Foreskin fibroblast (primary cell): ENCODE measurements around a stretch of chr4.

DNA sequence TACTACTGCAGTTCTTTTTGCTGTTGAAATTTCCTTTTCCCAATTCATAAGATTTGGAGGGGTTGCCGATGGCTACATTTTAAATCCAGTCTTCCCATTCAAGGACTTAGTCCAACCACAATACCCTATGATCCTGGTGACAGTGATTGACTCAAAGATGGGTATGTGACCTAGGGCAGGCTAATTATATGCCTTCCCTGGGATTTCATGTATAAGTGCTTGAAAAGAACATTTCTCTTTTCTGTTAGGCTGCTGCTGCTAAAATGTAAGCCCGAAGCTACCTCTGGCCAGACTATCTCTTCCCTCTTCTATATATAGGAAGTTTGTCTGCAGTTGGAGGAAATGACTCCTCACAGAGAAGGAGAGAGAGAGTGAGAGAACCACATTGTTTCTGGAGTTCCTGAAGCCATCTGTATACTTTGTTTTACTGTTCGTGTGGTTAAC lies 112.3 kb downstream of the TMA16 start:
- RRBS = no CpG with 5 or more reads among the region's 3 CpGs

DNA sequence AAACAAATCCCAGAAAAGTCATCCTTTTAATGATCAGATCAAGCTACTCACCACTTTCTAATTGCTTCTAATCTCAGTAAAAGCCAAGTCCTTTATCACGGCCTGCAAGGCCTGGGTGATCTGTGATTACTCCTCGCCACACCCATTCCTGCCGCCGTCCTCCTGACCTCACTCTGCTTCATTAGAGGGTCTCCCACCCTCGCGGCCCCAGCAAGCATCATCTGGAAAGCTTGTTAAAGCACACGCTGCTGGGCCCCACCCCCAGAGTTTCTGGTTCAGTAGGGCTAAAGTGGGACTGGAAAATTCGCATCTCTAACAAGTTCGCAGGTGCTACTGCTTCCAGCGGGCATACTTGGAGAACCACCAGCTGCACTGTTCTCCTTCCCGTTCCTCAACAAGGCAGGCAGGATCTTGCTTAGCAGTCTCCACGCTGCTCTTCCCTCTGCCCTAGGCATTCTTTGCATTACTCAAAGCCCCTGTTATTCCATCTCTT lies 949 bp upstream of the KLHL2 start:
- RRBS = no CpG with 5 or more reads among the region's 12 CpGs

DNA sequence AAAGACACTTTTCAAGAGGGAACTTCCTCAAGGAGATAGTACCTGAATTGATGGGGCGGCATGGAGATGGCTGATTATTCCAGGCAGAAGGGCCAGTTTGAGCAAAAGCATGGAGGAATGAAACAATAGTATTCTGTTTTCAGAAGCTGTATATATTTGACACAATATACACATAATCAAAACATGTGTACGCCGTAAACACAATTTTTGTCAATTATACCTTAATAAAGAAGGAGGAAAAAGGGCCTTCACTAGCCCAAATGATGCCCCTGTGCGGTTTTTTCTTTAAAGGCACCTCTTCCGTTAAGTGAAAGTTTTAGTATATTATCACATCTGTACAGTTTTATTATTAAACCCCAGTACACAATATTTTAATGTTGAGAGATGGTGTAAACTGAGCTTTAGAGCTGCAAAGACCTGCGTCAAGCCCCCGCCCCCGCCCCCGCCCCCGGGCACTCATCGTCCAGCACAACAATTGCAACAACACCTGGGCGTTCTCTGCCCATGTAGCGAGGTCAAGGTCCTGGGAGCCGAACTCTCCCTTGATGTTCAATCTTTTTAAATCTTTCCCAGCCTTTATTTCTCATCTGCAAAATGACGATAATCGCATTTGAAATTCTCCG lies 896 bp upstream of the MSMO1 start:
- RRBS = no CpG with 5 or more reads among the region's 17 CpGs

DNA sequence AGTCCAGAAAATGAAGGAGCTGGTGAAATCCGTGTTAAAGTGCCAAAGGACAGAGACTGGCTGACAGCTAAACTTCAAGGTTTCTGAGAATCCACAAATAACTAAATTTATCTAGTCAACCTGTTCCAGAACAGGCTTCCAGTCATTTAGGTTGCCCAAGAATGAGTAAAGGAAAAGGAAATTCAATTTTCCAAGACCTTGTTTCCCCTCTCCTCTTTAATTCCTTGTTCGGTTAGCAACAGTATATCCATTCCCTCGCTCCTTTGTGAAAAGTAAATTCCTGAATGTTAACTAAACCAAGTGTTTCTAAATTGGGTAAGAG lies 1.0 kb downstream of the MSMO1 start:
- RRBS = no CpG with 5 or more reads among the region's 3 CpGs

GRCh38 chr4:165467587-165467889 lies 88.7 kb downstream of the CPE start:
- RRBS = no CpG with 5 or more reads among the region's 5 CpGs

DNA sequence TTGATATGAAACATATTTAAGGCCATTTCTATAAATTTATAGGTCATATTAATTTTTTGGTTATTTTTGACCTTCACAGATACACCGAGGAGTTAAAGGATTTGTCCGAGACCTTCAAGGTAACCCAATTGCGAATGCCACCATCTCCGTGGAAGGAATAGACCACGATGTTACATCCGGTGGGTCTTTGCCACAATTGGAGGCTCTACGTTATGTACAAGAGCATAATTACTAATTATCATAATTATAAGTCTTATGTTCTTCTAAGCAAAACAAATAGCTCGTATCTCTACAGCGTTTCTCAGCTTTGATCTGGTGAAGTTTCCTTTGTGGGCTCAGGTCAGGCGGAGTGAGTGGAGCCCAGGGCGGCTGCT lies 114.3 kb downstream of the CPE start:
- RRBS = no CpG with 5 or more reads among the region's 11 CpGs

GRCh38 chr4:166481418-166481822 lies 608.4 kb downstream of the TLL1 start:
- RRBS = no CpG with 5 or more reads among the region's 3 CpGs

- RRBS = no CpG with 5 or more reads among the region's 3 CpGs
Measured at GRCh38 chr4:168560005-168560650, 63.3 kb downstream of the PALLD start.

GRCh38 chr4:168758245-168758680 lies 251.8 kb downstream of the CBR4 start:
- RRBS = no CpG with 5 or more reads among the region's 3 CpGs

- RRBS = no CpG with 5 or more reads among the region's 4 CpGs
Measured at GRCh38 chr4:168925993-168926690, 83.9 kb downstream of the CBR4 start.

DNA sequence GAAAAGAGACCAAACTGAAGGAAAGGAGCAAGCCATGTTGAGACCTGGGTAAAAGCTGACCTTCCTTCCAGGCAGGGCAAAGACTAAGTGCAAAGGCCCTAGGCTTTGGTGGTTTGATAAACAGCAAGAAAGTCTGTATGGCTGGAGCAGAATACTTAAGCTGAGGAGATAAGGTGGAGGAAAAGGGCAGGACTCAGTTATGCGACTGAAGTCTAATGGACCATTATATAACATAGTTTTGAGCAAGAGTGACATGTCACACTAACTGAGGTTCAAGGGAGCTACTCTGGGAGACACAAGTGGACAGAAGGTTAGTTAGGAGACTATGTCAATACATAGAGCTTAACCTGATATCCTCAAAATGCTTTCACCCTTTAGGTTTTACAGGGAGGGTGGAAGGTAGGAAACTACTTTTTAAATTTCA lies 19.9 kb downstream of the SH3RF1 start:
- RRBS = no CpG with 5 or more reads among the region's 1 CpG

- RRBS = 2% methylated on average over 24 of the region's 54 CpGs
Measured at GRCh38 chr4:169269834-169270724, 677 bp downstream of the SH3RF1 start.

- RRBS = no CpG with 5 or more reads among the region's 2 CpGs
Measured at GRCh38 chr4:169618408-169618709, 2.0 kb upstream of the CLCN3 start.

GRCh38 chr4:169621574-169622618 lies 1.5 kb downstream of the CLCN3 start:
- RRBS = no CpG with 5 or more reads among the region's 8 CpGs

DNA sequence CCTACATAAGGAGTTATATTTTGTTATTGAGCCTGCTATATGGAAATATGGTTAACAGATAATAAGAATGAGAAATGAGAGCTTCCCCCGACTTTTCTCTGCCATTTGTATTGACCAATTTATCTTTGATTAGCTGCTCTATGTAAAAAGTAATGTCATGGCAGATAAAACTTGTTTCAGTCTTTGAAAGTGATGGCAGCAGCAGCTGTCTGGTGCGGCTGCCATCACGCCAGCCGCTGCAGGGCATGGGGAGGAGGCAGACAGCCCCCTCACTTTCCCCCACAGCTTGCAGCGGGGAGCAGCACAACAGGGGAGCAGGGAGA lies 13.6 kb upstream of the MFAP3L start:
- RRBS = no CpG with 5 or more reads among the region's 5 CpGs

GRCh38 chr4:173247233-173247790 lies 78.7 kb downstream of the GALNT7 start:
- RRBS = no CpG with 5 or more reads among the region's 7 CpGs

DNA sequence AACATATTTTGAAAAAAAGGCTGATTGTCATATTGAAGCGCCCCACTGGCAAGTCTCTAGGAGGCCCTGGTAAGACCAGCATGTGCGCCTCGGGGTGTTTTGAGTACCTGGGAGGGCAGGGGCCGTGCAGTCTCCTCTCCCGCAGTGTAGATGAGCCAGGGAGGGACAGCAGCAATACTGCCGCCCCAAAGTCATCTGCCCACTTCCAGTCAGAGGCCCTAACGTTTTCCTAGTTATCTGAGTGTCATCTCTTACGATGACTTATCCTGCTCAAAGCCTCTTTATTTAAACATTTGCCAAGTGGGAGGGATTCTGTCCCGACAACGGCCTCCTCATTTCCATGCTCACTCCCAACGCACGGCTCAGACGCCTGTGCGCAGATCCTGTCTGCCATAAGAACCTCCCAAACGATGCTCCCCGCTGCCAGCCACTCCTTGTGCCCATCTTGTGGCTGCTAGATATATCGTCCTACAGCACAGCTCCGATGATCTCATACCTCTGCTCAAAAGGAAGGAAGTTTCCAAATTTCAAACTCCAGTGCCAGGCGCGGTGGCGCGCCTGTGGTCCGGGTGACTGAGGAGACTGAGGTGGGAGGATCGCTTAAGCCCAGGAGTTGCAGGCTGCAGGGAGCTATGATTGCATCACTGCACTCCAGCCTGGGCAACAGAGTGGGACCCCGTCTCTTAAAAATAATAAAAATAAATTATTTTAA lies 17.2 kb upstream of the SCRG1 start:
- RRBS = no CpG with 5 or more reads among the region's 25 CpGs

- RRBS = no CpG with 5 or more reads among the region's 25 CpGs
Measured at GRCh38 chr4:173510459-173511189, 19.4 kb downstream of the HAND2 start.

GRCh38 chr4:173522133-173523071 lies 7.6 kb downstream of the HAND2 start:
- RRBS = 3% methylated on average over 19 of the region's 71 CpGs

- RRBS = 2% methylated on average over 41 of the region's 121 CpGs
Measured at GRCh38 chr4:173528834-173529901, 861 bp downstream of the HAND2 start.